T-cell (primary cell): ENCODE measurements around the genes H3-5, ALG10 and C12orf40.

- PRO-cap, 7 experiments = no peak in any of the 7 experiments
Measured at GRCh38 chr12:31742931-31743388, 14.1 kb upstream of the AMN1 start.

GRCh38 chr12:31773798-31774348 lies 18.2 kb downstream of the H3-5 start:
- PRO-cap, 7 experiments = no peak in any of the 7 experiments

DNA sequence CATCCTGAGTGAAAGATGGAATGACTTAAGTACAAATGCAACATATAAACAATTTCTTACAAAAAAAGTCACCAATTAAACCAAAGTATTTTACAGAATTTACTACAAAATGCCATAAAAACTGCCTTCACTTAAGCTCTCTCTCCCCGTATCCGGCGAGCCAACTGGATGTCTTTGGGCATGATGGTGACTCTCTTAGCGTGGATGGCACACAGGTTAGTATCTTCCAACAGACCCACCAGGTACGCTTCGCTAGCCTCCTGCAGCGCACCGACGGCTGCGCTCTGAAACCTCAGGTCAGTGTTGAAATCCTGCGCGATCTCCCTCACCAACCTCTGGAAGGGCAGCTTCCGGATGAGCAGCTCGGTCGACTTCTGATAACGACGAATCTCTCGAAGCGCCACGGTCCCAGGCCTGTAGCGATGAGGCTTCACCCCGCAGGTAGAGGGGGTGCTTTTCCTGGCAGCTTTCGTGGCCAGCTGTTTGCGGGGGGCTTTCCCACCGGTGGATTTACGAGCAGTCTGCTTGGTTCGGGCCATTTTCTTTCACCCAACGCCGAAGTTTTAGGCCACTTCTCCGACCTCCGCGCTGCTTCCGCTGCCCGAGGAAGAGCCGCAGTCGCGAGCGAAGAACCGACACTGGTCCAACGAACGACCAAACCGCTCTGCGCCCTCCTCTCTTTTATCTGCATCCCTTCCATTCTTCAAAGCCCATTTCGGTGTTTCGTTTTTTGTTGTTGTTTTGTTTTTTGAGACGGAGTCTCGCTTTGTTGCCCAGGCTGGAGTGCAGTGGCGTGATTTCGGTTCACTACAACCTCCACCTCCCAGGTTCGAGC lies at the start of gene H3-5:
H3-5 (minus strand) TSS at position 671 of the 835 bp plus-strand sequence.
- PRO-cap, 7 experiments = no peak in any of the 7 experiments

DNA sequence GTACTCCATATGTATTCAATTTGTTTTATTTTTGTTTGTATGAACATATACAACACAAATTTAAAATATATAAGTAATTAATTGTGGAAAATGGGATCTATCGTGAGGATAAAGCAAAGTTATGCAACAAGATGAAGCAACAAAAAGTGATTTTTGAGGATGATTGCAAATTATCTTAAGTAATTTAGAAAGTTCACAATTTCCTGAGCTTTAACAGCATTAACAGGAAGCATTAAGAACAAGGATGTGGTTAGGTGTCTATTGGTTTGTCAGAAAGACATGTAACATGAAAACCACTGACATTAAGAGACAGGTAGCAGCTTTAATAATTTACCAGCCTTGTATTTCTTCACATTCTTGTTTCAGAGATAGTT lies 68.7 kb upstream of the RESF1 start:
- PRO-cap, 7 experiments = no peak in any of the 7 experiments

GRCh38 chr12:31980809-31981527 lies 21.8 kb downstream of the RESF1 start:
- PRO-cap, 7 experiments = no peak in any of the 7 experiments

- PRO-cap, 7 experiments = no peak in any of the 7 experiments
Measured at GRCh38 chr12:31984221-31985182, 25.3 kb downstream of the RESF1 start.

DNA sequence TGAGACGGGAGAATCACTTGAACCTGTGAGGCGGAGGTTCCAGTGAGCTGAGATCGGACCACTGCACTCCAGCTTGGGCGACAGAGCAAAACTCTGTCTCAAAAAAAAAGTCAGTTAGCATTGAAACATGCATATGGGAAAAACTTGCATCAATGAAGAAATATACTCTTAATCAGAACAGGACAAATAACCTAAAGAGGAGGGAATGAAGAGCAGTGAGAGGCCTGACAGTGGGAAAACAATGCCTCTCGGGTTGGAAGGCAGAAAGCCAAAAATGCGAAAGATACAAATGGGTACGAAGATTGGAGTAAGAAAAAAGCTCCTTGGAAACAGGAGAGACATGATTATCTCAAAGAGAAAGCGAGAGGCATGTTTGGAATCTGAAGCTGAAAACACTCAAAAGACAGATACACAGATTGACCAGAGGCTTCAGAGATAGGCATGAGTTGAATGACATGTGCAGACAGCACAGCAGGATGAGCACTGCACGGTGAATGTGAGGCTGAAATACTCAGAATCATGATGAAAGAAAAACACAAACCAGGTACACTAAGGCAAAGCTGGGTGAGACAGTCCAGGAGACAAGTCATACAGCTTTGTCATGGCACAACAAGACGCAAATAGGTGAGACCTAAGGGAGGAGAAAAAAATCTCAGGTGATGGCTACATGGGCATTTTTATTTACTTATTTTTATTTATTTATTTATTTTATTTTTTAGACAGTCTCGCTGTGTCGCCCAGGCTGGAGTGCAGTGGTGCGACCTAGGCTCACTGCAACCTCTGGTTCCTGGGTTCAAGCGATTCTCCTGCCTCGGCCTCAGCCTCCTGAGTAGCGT lies 30.8 kb downstream of the RESF1 start:
- PRO-cap, 7 experiments = no peak in any of the 7 experiments

DNA sequence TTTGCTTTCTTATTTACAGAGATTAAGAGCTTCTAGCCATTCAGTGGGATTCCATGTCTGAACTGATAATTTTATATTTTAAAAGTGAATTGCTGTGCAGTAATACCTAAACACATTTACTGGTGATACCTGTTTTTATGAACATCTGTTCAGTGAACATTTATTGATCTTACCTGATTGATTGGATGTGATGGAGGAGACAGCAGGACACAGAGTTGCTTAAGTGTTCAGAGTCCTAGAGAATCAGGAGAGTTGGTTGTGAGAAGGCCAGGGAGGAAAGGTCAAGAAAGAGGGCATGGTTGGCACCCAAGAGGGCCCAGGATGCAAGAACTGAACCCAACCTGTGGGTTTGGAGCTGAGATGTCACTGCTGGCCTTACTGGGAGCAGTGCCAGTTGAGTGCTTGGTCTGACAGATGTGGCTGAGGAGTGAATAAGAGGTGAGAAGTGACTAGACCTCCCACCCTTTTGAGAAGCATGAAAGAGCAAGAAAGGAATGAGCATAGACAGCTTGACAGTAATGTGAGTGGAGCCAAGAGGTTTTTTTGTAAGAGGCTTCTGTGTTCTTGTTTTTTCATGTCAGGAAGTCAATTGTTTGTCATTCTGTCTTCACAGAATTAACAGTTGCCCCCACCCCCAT lies 95.2 kb downstream of the FGD4 start:
- PRO-cap, 7 experiments = no peak in any of the 7 experiments

DNA sequence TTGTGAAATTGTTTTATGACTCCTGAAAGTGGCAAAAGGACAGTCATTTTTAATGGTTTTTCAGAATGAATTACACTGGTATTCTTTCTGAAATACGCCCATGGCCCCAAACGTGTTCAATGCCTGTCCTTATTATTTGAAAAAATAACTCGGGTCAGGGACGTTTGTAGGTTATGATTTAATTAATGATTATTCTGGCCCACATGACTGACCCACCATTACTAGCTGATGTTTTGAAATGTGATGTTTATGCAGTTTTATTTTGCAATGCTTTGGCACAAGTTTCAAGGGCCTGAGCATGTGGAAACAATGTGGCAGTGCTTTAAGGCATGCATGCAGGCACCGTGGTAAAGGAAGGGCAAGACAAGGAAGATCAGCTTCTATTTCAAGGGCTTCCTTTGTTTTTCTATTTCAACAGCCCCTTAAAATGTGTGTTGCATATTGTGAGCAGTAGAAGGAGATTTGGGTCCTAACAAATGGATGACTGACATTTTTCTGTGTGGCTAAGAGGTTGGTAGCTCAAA lies 103.3 kb downstream of the FGD4 start:
- PRO-cap, 7 experiments = no peak in any of the 7 experiments

GRCh38 chr12:32535042-32536112 lies 136.0 kb downstream of the FGD4 start:
- PRO-cap, 7 experiments = no peak in any of the 7 experiments

DNA sequence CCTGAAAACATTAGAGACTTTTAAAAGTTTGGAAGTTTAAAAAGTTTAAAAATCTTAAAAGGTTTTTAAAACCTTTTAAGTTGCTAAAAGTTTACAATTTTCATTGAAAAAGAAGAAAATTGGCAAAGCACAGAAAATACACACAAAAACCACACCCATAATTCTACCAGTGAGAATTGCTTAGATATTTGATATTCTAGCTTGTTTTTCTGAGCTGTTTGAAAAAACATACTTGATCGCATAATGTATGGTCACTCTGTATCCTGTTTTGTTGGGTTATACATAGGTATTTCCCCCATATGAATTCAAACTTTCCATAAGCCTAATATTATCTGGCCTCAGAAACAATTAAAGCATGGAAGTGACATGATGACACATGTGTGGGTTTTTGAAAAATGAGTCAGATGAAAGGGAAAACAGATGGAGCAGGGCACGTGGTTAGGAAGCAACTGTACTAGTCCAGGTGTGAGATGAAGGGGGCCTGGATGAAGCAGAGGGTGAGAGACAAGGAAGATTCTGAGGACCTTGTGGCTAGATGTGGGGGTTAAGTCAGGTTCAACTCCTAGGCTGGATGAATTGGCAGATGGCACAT lies 92.8 kb upstream of the DNM1L start:
- PRO-cap, 7 experiments = no peak in any of the 7 experiments

DNA sequence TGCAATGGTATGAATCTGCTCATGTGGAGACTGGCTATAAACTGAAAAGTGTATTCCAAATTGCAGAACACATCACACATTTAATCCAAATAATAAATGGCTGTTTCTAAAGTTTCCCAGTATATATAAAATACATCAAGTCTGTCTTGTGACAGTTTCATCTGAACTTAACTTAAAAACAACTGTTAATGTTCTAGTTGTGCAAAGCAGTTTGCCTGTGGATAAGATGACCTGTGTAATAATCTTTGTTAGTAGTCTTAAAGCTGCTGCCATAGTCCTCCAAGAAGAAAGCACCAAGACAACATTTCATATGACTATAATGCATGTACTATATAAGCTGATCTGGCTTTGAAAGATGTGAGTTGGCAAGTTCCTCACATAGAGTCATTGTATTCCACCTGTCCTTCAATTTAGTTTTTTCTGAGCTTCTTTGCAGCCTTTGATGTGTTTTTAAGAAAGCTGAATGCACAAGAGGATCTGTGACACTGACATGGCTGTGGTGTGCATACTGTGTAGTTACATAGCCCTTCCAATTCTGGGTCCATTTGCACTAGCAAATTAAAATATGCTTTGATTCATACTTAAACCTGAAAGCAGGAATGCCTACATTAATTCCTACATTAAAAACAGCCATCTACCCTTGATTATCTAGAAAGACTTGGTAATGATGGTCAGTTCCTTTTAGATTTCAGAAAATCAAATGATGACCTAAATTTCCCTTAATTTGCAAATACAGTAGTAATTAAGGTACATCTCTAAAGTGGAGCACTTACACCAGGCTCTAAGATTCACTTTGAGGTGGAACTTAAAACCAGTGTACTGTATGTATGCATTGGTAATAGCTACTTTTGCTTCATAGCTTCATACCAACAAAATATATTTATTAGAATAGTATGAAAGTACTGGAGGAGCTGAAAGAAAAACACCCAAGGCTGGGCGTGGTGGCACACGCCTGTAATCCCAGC lies 11.9 kb downstream of the YARS2 start:
- PRO-cap, 7 experiments = no peak in any of the 7 experiments

DNA sequence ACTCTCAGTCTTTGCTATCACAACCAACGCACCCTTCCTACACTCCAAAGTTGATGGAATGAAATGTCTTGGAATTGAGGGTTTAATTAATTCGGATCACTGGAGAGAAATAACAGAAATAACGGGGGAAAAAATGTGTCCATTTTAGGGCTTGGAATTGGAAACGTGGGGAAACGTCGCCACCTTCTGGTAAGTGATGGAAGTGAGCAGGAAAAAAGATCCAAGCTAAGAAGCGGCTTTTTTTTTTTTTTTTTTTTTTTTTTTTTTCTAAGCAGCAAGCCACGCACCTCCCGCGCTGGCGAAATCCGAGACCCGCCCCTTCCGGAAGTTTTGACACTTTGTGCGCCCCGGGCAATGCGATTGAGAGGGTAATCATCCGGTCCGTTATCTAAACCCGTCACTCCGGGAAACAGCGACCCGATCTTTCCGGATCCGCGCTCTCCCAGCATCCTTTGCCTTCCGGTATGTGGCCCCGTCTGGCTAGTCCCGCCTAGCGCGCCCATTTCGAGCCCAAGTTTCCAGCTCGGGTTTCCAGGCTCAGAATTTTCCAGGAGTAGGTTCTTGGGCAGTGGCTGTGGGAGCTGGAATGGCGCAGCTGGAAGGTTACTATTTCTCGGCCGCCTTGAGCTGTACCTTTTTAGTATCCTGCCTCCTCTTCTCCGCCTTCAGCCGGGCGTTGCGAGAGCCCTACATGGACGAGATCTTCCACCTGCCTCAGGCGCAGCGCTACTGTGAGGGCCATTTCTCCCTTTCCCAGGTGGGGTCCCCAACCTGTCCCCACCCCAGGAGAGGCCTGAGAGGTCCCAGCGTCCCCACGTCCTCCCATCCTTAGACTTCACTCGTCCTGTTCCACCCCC lies at the start of gene ALG10:
ALG10 (plus strand) TSS at position 483 of the 857 bp plus-strand sequence.
- PRO-cap, 7 experiments = peak in 7 of 7 experiments; most common plus-strand start position 483 of the sequence (in 7); most common minus-strand start position 333 of the sequence (in 1)

- PRO-cap, 7 experiments = no peak in any of the 7 experiments
Measured at GRCh38 chr12:34348711-34349196, 326.5 kb downstream of the ALG10 start.

DNA sequence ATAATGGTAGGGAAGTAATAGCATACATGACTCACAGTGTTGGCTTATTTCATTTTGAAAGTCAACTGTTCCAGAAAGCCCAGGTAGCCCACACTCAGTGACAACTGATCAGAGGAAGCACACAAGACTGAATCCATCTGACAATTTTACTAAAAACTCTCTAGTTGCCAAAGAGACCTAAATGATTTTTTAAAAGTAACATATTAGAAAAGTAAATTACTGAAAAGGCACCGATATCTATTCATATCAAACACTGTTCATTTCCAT lies 12.9 kb downstream of the CPNE8 start:
- PRO-cap, 7 experiments = no peak in any of the 7 experiments

GRCh38 chr12:38904653-38905351 lies 589 bp downstream of the CPNE8 start:
- PRO-cap, 7 experiments = peak in 7 of 7 experiments; most common plus-strand start chr12:38905030 (in 7); most common minus-strand start chr12:38904825 (in 3)

DNA sequence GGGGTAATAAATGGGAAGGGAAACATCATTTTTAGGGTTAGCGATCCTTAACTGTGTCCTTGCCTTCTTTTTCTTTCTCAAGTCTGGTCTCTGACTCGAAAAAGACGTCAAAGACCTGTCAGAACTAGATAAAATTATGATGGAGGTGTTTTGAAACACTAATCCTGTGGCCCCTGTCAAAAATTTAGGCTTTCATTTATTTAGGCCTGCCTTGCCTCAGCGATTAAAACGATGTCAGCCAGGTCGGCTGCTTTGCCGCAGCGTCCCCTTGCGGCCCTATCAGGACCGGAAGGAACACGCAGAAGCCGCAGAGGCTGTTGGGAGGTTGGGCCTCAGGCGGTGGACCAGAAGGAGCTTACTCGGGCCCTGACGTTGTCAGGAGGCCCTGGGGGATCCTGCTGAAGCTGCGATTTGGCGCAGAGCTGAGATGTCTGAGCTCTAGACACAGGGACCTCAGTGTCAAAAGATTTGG lies at the start of gene C12orf40:
C12orf40 (plus strand) TSS at position 323 of the 472 bp plus-strand sequence.
- PRO-cap, 7 experiments = no peak in any of the 7 experiments

- PRO-cap, 7 experiments = no peak in any of the 7 experiments
Measured at GRCh38 chr12:39628764-39629251, 2.8 kb downstream of the C12orf40 start.

DNA sequence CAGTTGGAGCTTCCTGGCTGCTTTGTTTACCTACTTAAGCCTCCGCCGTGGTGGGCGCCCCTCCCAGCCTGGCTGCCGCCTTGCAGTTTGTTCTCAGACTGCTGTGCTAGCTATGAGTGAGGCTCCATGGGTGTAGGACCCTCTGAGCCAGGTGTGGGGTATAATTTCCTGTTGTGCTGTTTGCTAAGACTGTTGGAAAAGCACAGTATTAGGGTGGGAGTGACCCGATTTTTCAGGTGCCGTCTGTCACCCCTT lies 43.6 kb downstream of the C12orf40 start:
- PRO-cap, 7 experiments = peak in 1 of 7 experiments; most common plus-strand start position 97 of the sequence (in 1)

GRCh38 chr12:39683001-39683578 lies 57.1 kb downstream of the C12orf40 start:
- PRO-cap, 7 experiments = peak in 6 of 7 experiments; most common minus-strand start chr12:39683270 (in 3)